Glomerular endothelial cell (primary cell): ENCODE measurements around a stretch of chr6.

DNA sequence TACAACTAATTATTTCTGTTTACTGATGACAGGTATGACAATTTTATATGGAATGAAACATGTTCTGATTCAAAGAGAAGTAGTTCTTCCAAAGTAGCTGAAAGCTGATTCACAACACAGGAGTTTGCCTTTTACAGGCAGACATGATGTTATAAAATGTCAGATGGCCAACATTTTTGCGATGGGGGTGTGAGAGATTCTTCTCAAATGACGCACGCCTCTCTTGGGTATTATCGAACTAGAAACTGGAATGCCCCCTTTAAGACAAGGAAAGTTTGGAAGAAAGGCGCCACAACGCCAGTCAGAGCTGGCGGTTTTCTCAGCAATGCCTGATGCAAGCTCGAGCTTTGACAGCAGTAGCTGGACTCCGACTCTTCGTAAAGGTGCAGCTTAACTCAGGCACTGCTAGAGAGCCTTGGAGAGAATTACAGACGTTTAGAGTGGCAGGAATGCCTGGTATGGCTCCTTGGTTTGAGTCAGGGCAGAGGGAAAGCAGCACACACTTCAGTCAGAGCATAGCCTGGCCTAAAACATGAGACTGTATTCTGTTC, 92.2 kb downstream of the FOXC1 start:
- RAMPAGE, long total RNA = no peak

- RAMPAGE, long total RNA = no peak
Measured at GRCh38 chr6:1742287-1742784, 132.6 kb downstream of the FOXC1 start.

- RAMPAGE, long total RNA = no peak
Measured at GRCh38 chr6:1996013-1996613, 249.3 kb downstream of the GMDS start.

DNA sequence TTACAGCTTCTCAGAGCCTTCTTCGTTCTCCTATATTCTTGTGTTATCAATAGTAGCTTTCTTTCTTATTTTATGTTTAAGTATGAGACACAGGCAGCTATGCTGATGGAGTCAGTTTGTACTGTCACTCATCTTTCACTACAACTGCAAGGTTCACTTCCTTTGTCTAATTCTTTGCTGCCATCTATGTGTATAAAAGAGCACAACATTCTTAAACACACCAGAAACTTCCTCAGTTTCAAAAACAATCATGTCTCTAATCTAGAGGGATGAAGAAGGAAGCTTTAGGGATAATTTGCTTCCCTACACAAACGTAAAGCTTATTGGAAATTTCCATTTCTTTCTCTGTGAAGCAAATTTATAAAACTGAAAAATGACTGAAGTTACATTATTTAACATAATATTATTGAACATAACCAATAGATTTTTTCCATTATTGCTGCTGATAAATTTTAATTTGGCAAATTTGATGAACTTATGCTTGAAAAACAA, 141.1 kb downstream of the GMDS start:
- RAMPAGE, long total RNA = no peak

GRCh38 chr6:2203153-2203674, 42.2 kb downstream of the GMDS start:
- RAMPAGE, long total RNA = no peak

DNA sequence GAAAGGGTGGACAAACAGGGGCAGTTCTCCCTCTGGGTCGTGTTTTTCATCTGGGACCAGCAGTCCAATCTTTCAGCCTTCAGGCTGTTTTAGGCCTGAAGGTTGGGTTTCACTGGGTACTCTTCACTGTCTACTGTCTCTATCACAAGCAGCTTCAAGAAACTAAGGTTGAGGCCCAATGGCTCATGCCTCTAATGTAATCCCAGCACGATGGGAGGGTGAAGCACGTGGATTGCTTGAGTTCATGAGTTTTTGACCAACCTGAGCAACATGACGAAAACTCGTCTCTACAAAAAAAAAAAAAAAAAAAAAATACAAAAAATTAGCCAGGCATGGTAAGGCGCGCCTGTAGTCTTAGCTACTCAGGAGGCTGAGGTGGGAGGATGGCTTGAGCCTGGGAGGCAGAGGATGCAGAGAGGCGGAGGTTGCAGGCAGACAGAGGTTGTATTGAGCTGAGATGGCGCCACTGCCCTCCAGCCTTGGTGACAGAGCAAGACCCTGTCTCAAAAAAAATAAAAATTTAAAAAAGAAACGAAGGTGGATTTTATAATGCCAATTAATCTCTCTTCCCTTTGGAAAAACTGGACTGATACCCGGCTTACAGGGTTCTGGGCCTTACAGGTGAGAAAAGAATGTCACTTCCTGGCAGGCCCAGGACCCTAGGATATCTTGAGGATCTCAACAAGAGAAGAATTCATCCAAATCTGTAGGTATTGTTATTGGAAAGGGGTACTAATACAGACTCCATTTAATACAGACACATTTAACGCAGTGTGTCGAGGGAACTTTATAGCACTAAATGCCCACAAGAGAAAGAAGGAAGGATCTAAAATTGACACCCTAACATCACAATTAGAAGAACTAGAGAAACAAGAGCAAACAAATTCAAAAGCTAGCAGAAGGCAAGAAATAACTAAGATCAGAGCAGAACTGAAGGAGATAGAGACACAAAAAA, 54.0 kb upstream of the GMDS start:
- RAMPAGE, long total RNA = no peak

DNA sequence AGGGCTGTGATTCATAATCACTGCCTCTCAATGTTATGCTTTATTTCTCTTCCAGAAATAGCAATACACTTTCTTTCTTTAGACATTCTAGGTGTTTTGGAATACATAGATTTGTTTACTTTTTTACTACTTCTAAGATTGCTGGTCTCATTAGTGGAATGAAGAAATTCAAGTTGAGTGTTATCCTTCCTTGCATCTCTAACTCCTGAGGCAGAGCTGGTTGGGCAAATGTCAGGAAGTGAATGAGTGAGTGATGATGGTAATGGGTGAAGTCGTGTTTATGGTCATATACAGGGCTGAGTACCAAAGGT, 196.7 kb upstream of the GMDS start:
- RAMPAGE, long total RNA = no peak

GRCh38 chr6:2480564-2481011, 235.2 kb upstream of the GMDS start:
- RAMPAGE, long total RNA = no peak

DNA sequence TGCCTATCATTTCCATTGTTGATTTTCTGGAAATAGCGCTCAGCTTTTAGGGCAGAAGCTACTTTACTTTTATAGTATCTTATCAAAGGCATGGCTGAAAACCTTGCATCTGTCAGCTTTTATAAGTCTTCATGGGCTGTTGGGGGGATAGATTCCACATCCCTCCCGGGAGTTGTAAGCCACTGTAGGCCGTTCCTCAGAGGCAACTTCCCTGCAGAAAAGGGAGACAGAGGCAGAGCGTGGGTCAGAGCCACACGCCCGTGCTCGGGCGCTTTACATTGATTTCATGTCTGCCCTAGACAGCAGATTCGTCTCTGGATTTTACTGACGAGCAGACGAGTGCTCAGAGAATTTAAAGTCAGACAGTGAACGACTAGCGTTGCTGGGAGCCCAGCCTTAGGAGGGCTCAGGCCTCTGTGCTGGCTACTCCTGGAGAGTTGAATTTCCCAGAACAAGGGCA, 126.8 kb downstream of the MYLK4 start:
- RAMPAGE, long total RNA = no peak

GRCh38 chr6:2783958-2784498, 18.8 kb downstream of the WRNIP1 start:
- RAMPAGE, long total RNA = no peak

DNA sequence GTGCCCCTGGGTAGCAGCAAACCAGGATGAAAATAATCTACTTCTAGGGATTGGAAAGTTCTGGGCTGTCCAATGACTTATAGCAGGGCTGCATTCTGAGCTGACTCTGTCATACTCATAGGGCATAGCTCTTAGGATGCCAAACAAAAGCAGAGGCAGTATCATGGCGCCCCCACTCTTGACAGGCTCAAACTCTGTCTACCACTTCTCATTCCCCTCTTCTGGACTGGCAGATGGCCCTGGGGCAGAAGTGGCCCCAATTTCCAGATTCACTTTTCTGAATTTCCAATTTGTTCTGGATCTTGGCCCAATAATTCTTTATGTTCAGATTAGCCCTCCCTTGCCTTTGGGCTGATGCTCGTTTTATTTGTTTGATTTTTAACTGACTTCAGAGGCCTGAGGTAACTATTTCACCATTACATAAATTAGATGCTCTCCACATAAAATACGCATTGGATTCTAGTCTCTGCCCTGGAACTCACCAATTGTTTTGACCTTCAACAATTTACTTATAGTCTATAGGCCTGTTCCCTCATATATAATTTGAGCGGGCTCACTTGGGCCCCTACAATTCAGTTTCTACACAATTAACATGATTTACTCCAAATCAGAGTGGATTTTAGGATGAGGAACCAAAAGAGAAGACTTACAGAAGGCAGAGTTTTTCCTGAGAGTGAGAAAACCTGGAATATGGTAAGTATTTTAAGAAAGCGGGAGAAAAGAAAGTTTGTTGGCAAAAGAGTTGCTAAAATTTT, 10.0 kb downstream of the SERPINB1 start:
- RAMPAGE, long total RNA = no peak

DNA sequence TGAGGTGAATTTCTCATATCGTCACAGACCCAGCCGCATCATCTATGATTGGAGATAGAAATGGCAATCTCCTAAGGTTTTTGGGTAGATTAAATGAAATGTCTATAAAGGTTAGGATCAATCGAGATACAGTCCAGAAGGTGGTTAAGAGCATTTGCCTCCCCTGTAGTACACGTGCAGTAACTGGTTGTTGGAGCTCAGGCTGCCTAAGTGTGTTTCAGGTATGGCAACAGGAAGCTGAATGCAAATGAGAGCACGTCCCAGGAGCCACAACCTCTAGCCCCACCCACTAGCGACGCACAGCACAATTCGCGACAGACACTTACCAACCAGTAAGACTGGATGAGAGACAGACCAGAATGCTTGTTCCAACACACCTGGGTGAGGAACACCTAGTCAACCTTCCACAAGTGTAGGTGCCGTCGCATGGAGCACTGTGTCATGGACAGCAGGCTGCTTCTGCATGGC, 7.1 kb upstream of the SERPINB1 start:
- RAMPAGE, long total RNA = no peak

GRCh38 chr6:2891654-2892363, 11.3 kb downstream of the SERPINB9 start:
- RAMPAGE, long total RNA = no peak

- RAMPAGE, long total RNA = no peak
Measured at GRCh38 chr6:2982420-2982974, 11.1 kb upstream of the SERPINB6 start.

DNA sequence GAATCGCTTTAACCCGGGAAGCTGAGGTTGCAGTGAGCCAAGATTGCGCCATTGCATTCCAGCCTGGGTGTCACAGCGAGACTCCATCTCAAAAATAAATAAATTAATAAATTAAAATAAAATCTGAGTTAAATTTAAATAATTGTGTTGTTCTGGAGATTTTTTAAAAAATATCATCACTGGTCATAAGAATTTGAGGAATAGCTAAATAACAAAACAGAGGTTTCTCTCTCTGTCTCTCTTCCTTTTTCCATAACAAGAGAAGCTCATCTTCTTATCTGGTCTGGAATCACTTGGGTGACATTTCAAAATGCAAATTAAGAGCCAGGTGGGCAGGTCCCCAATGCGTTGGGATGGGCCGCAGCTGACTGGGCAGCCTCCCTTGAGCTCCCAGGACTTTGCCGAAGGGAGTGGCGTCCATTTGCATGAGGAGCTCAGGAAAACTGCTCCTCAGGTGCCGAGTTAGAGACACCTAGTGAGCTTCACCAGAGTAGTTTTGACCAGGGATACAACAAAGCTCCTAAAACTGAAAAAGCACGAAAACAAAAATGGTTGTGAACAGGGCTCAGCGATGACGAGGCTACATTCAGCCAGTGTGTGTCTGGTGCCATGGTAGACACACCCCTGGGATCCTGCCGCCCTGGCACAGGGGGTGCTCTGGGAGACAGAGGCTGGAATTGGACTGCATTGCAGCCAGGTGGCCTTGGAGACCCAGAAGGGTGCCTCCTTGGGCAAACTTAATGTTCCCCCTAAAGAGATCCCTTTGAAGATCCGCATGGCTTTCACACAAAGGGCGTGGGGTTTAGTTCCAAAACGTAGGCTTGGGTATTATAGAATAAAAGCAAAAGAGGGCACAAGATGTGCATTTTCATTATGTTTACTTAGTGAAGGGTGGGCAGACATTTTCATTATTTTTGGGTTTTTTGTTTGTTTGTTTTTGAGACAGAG, 13.5 kb upstream of the SERPINB6 start:
- RAMPAGE, long total RNA = no peak

- RAMPAGE, long total RNA = no peak
Measured at GRCh38 chr6:2990985-2991544, 8.6 kb upstream of the NQO2 start.

- RAMPAGE, long total RNA = no peak
Measured at GRCh38 chr6:3023222-3024468, 24.0 kb downstream of the NQO2 start.

GRCh38 chr6:3228898-3229555, 1.6 kb upstream of the TUBB2B start:
- RAMPAGE, long total RNA = no peak

DNA sequence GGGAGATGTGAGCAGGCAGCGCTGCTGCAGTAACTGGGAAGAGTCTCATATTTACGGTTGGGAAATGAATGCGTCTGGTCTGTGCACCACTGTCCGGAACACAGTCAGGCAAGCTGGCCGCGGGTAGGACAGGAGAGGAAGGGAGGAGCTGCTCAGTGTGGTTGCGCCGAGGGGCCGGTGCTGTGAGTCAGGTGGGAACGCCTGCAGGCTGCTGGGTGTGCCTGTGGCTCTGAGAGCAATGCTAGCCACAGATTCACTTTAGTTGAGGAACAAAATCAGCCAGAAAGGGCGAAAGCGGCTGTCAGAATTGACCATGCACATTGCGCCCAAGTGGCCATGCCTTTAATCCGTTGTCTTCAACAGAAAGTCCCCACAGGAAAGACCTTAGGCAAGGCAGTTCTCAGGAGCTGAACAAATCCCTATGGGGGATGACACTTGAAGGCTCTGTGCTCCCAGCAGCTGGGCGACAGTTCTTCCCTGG, 6.2 kb upstream of the PSMG4 start:
- RAMPAGE, long total RNA = no peak

DNA sequence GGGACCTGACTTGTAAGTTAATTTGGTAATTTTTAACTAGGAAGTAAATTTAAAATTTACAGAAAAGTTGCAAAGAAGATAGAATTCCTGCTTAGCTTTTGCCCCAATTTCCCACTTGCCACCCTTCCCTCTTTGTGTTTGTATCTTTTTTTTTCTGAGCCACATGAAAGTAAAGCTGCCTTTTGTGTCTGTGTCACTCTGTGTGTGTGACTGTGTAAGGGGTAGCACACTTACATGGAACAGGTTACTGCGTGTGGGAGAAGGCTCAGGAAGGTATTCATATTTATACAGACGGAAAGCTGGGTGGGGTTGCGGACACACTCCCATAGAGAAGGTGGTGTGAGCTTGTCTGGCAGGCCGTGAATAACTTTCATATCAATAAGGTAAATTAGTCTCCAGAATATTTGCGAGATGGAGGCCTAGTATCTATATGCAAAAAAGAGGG, 6.0 kb downstream of the PSMG4 start:
- RAMPAGE, long total RNA = no peak